ENCODE measurements around the genes CCDC171 and SAXO1.

GRCh38 chr9:14207333-14208208, 106.4 kb downstream of the NFIB start:
- PRO-cap, 3 experiments, result no peak in any of the 3 experiments

GRCh38 chr9:14218014-14218735, 95.8 kb downstream of the NFIB start:
- PRO-cap, 3 experiments, result no peak in any of the 3 experiments

DNA sequence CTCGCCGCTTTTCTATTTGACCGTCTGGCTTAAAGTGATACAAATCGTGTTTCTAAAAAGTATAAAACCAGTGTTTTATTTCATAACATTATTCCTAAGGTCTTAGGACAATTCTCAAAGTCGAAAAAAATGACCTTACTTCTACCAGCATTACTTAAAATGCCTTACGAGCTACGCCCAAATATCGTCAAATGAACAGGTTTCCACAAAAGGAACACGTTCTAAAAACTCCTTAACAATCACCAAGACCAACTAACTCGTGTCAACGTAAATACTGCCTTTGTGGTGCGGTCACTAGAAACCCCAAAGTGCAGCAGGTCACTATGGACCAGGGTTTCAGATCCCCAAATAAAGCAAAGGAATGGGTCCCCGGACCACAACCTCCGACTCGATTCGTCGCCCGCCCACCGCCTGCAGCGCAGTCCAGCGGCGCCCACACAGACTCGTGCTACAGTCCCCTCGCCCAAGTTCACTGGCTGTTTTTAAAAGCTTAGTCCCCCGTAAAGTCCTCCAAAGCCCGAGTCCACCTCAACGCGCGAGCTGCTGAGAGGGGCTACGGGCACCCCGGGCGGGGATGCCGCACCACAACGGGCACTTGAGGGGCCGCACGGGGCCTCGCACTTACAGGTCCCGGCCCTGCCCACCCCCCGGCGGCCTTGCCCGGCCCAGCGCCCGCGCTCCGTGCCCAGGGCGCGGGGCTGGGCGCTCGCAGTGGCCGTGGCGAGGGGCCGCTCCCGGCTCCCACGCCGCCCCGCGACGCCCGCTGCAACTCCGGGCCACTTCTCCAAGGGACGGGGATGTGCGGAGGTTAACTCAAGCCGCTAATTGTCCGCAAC, 1.1 kb downstream of the NFIB start:
- PRO-cap, 3 experiments, result peak in 2 of 3 experiments; most common plus-strand start position 374 of the sequence (in 1); most common minus-strand start position 390 of the sequence (in 1)

- PRO-cap, 3 experiments, result no peak in any of the 3 experiments
Measured at GRCh38 chr9:14345881-14346805, 32.2 kb upstream of the NFIB start.

- PRO-cap, 3 experiments, result no peak in any of the 3 experiments
Measured at GRCh38 chr9:14350650-14351193, 36.8 kb upstream of the NFIB start.

- PRO-cap, 3 experiments, result no peak in any of the 3 experiments
Measured at GRCh38 chr9:14351194-14351733, 37.3 kb upstream of the NFIB start.

- PRO-cap, 3 experiments, result no peak in any of the 3 experiments
Measured at GRCh38 chr9:14433756-14434177, 119.8 kb upstream of the NFIB start.

- PRO-cap, 3 experiments, result peak in 3 of 3 experiments; most common plus-strand start chr9:15306173 (in 2); most common minus-strand start chr9:15306116 (in 1)
Measured at GRCh38 chr9:15305648-15306797, 993 bp downstream of the TTC39B start.

- PRO-cap, 3 experiments, result no peak in any of the 3 experiments
Measured at GRCh38 chr9:15479457-15479751, 31.4 kb downstream of the PSIP1 start.

GRCh38 chr9:15552693-15553856, at the start of gene CCDC171:
CCDC171 (plus strand) TSS chr9:15553043.
- PRO-cap, 3 experiments, result peak in 3 of 3 experiments; most common plus-strand start chr9:15553043 (in 3); most common minus-strand start chr9:15552834 (in 3)

GRCh38 chr9:16267823-16268269, 602.6 kb downstream of the BNC2 start:
- PRO-cap, 3 experiments, result no peak in any of the 3 experiments

DNA sequence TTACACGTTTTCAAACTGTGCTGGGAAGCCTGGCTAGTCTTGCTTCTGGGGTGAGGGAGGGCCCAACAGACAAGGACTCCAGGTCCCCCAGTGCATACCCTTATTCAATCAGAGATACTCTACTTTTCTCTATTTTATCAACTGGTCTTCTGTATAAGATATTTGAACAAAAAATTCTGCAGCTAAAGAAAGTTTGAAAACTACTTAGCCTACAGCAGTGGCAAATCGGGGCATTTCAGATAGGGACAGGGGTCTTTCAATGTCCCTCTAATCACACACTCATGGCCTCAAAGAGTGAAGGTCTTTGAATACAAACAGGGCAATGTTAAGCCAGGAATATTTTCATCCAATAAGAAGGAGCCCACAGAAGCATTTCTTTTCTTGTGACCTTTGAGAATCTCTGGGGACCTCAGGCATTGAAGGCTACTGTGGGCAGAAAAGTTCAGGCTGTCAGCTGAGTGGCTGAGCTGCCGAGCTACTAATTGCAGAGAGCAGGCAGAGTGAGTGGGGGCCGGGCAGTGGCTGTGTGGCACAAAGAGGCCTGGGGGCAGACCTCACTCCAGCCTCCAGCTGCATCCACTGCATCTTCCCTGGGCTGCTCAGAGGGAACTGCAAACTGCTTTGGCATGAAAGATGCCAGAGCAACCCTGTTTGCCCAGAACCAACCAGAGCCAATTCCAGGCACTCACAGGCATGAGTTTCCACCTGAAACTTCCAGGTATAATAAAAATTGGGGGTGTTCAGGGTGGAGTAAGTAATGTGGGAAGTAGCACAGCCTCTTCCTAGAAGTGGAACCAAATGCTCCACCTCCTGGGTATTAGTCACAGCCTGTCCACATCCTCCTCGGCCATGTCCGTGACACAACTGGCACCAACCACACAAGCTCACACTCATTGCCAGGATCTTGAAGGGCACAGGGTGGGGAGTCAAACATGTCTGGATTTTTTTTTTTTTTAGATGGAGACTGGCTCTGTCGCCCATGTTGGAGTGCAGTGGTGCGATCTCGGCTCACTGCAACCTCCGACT, 549.1 kb downstream of the BNC2 start:
- PRO-cap, 3 experiments, result no peak in any of the 3 experiments

GRCh38 chr9:16335686-16336436, 534.6 kb downstream of the BNC2 start:
- PRO-cap, 3 experiments, result no peak in any of the 3 experiments

GRCh38 chr9:16417110-16417693, 453.3 kb downstream of the BNC2 start:
- PRO-cap, 3 experiments, result no peak in any of the 3 experiments

DNA sequence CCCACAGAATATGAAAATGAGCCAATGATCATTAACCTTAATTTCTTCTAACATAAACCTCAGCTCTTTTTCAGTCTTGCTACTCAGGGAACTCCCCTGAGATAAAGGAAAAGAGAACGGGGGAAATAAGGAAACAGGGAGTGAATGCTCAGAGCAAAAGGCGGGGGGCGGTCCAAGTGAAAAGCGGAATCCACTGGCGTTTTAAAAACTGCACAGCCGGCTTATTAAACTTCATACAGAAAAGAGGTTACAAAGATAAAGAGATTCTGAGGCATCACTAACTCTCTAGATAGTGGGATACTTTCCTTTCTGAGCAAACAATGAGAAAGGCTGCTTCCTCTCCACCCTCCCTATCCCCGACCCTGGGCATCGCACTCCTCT, 245.1 kb downstream of the BNC2 start:
- PRO-cap, 3 experiments, result peak in 1 of 3 experiments; most common minus-strand start position 103 of the sequence (in 1)

GRCh38 chr9:16884893-16885277, 14.4 kb upstream of the BNC2 start:
- PRO-cap, 3 experiments, result no peak in any of the 3 experiments

GRCh38 chr9:17230643-17231123, 95.8 kb downstream of the CNTLN start:
- PRO-cap, 3 experiments, result no peak in any of the 3 experiments

GRCh38 chr9:18393112-18393706, 80.7 kb upstream of the ADAMTSL1 start:
- PRO-cap, 3 experiments, result peak in 1 of 3 experiments; most common minus-strand start chr9:18393309 (in 1)

DNA sequence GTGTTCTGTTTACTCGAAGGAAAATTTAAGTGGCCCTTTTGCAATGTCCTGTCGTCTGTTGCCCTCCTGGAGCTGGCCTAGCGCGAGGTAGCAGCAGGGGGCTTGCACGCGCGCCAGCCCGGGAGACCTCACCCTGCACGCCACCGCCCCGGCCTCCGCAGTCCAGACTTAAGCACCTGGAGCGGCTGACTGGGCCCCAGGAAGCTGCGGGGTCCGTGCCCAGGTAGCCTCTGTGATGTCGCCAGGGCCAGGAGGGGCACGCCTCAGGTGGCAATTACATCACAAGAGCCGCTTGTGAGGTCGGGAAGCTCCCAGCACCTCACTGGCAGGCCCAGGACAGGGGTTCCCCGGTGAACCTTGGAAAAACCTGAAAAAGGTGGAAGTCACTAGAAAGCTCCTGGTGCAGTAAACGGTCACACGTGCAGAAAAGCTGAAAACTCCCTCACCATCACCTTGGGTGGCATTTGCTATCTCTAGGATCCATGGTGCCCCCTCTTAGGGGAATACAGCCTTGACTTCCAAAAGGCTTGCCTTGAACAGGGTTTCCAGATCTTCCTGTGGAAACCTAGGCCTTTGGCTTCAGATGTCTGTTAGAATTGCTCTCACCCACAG, at the start of gene SAXO1:
SAXO1 (minus strand) TSS at position 191 of the 612 bp plus-strand sequence.
- PRO-cap, 3 experiments, result no peak in any of the 3 experiments

DNA sequence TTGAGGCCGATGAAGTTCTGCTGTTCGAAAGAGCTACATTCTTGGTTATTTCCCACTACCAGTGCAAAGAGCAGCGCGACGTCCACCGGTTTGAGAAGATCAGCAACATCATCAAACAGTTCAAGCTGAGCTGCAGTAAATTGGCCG, 898 bp downstream of the RRAGA start:
- PRO-cap, 3 experiments, result no peak in any of the 3 experiments

All from Metastatic Breast Carcinoma in the Ovary (tissue), 3 donors.